Endometrial microvascular endothelial cells (primary cell): ENCODE measurements around a stretch of chr13.

- RAMPAGE, long total RNA, result no peak
These were observed 122.7 kb downstream of the STK24 start for GRCh38 chr13:98454013-98454860.

GRCh38 chr13:98516758-98517110 is 60.2 kb downstream of the STK24 start:
- RAMPAGE, long total RNA, result no peak

DNA sequence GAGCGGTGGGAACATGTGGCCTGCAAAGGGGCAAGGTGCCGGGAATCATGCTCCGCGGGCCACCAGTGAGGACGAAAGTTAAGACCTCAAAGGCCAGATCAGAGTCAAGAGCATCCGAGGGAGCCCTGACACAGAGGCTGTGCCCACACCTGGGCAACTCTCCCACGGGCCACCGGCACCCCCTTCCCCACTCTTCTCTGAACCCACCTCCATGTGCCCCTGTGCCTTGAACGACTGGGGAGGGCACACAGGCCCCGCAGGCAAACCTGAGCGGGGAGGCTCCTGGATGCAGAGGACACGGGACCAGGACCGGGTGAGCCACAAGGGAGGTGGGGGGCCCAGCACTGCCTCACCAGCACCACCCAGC is 49.5 kb downstream of the STK24 start:
- RAMPAGE, long total RNA, result no peak

GRCh38 chr13:98528814-98529327 is 48.0 kb downstream of the STK24 start:
- RAMPAGE, long total RNA, result no peak

GRCh38 chr13:98548229-98548712 is 28.6 kb downstream of the STK24 start:
- RAMPAGE, long total RNA, result no peak

GRCh38 chr13:98648073-98648579 is 71.2 kb upstream of the STK24 start:
- RAMPAGE, long total RNA, result no peak

- RAMPAGE, long total RNA, result no peak
These were observed 76.5 kb upstream of the STK24 start for GRCh38 chr13:98653362-98653785.

DNA sequence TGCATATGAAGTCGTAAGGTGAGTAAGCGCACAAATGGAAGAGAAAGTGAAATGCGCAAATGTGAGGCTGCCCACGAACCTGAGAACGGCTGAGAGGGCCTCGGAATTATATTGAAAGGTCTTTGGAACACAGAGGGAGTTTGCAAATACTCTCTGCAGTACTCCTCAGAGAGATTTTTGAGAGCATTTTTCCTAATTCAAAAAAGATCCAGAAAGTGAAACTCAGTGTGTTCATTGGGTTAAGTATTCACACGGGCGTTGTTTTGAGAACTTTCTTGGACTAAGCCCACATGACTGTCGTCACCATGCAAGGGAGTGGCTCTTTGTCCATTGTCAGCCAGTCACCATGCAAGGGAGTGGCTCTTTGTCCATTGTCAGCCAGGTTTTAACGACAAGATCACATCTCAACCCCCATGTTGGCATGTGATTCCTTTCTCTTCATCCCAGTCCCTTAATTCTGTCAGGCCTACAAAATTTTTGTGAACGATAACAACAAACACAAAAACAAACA is 81.2 kb upstream of the STK24 start:
- RAMPAGE, long total RNA, result no peak

DNA sequence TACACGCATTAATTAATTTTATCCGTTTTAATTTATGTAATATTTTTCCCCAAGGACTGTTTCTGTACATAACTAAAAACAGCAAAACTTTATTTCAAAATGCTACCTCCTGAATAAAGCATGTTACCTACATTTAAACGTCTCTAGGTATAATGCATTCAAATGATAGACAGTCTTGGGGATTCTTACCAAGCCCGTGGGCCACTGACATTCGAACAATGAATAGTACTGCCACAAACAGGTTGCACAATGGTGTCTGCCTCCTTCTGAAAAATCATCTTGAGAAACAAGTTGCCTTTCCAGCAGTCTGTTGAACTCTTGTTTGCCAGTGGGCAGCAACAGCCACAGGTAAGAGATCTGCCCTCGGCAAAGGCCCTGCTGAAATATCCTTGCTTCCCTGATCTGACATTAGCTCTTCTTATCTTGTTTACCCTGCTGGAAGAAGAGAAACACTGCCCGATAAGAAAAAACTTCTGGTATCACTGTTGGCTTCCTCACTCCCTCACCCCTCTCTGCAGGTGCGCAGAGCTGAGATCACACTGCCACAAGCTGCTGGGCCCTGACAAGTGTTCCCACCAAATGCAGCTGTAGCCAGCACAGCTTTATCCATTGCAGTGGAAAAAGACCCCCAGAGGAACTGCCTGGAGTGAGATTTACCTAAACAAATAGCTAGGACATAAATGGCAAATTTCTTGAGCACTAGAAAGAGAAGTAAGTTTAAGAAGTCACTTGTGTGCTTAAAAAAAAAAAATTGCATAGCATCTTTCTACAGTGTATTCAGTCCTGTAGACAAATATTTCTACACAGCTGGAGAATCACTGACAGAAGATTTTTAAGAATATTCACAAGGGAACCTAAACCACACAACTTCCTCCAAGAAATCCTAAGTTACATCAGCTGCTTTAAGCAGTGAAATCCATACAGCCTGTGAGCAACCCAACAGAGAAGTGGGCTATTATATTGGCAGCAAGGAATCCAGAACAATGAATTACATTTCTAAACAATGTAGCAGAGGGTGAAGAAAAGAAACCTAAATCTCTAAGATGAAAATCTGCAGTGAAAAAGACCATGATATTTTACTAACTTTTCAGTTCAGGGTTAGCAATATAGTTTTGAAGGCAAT is 1.8 kb downstream of the DOCK9 start:
- RAMPAGE, long total RNA, result no peak

DNA sequence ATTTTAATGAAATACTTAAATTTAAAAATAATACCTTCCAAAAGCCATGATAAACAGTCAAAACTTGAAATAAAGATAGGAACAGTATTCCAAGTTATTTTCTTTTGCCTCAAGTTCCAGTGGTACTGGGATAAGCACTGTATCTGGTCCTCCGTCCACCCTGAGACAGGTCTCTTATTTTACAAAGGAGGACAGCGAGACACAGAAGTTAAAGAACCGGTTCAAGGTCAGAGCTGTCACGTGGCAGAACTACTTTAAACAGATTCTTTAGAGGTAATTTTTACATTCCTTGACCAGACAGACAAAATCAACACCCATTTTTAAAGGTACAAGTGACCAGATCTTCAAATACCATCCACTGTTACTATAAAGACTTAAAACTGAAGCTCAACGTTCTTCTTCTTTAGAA is 10.4 kb upstream of the DOCK9 start:
- RAMPAGE, long total RNA, result no peak

DNA sequence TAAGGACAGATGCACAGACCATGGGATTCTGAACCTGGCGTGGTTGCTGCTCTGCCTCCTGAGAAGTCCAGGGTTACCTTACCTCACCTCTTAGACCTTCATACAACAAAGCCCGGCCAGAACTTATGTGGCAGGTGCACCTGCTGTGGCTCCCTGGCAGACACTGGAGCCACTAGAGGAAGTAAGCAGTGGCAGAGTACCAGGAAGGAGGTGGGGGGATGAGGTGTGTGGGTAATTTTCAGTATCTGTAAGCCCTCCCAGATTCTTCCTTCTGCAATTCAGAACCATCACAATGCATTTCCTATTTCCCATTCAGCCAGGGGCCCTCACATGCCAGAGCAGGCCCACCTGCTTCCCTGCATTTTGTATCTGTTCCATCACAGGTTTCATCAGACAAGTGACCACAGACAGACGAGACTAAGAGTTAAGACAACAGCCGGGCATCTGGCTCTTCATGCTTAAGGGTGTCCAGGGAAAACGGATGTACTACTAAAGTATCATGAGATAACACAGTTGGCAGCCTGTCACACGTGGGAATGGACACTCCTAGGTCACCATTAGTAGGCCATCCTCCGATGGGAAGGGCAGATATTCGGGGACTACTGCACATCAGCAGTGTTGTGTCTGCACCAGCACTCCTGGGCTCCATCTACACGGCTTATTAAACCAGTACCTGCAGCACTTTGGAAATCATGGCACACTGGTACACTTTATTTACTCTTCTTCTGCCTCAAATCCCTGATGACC is 106.3 kb upstream of the DOCK9 start:
- RAMPAGE, long total RNA, result no peak

DNA sequence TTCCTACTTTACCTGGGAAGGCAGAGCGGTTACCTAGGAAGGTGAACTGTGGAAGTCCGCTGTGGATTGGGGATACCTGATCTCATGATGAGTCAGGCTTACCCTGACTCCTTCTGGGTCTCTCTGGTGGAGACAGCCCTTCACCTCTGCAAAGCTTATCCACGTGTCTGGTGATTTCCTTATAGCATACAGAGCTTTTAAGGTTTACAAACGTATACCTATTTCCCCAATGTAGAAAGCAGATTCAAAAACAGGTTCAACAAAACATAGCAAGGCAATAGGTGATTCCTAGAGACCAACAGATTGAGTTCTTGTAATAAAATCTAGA is 3.8 kb upstream of the UBAC2 start:
- RAMPAGE, long total RNA, result no peak

DNA sequence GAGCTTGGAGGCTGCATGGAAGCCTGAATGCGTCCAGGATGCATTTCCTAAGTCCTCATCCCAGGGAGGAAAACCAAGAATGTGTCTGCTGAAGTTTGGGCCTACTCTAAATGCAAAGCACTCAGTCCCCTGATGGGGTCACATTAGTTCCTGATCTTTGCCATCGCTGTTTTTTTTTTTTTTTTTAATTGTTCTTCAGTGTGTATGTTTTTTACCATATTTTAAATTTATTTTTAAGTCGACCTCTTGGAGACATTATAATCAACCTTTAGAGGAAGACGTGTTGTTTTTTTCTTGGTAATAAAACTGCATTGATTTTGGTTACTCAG is 6.6 kb upstream of the GPR18 start:
- RAMPAGE, long total RNA, result no peak

- RAMPAGE, long total RNA, result no peak
These were observed 19.2 kb downstream of the GPR183 start for GRCh38 chr13:99287740-99288573.

- RAMPAGE, long total RNA, result no peak
These were observed 96.5 kb upstream of the GPR183 start for GRCh38 chr13:99403740-99404100.

DNA sequence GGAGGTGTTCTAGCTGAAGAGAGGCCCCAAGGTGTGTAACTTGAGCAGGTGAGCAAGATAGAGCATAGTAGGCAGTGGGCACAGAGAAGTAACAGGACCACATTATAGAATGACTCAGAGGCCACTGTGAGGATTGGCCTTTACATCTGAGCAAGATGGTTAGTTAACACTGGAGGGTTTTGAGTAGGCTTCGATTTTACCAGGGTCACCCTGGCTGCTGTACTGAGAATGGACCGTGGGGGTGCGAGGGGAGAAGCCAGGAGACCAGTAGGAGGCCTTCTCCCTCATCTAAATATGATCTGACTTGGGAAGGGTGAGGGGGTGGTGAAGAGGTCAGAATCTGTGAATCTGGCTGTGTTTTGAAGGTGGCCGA is 22.7 kb downstream of the TM9SF2 start:
- RAMPAGE, long total RNA, result no peak

DNA sequence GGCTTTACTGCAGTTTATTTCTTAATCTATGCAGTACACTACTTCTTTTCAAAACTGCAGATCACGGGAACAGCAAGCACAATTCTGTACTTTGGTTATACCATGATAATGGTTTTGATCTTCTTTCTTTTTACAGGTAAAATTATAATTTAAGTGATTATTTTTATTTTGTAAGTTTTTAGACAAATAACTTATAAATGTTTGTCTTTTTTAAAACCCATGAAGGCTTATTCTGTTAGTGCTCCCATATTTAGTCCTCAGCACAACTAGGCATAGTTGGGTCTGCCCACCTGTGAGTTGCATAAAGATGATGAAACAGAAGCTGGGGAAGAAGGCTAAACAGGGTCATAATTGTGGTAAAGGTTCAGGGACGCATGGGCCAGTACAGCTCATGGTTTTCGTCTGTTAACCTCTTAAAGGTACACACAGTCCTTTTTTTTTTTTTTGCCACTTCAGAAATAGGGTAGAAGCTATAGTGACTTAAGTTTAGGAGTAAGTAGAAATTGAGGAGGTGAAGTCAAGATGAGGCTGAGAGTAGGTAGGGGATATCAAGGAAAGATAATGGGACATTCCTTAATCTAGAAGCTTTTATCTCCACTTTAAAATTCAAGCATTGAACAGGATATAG is 47.0 kb upstream of the CLYBL start:
- RAMPAGE, long total RNA, result no peak

DNA sequence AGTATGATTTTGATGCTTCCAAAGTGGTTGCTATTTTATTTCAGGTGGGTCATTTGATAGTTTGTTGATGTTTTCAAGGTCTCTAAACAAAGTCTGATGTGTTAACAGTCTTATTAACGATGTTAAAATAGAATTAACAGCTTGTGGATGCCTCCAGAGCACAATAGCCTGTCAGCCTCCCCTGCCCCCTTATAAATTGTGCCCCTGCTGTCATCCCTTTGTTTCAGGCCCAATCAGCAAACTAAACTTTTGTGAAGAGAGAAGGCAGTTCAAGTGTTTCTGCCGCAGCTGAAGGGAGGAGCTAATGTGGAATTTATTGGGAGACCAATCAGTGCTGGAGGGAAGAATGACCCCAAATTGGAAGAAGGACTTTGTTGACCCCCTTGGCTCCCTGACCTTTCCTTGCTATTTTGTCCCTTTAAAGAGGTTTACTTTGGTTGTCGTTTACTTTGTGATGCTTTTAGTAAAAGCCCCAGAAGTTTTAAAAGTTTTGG is 55.3 kb downstream of the CLYBL start:
- RAMPAGE, long total RNA, result no peak

- RAMPAGE, long total RNA, result no peak
These were observed 122.3 kb downstream of the CLYBL start for GRCh38 chr13:99728678-99729264.

- RAMPAGE, long total RNA, result no peak
These were observed 9.9 kb downstream of the PCCA start for GRCh38 chr13:100098747-100099157.